Fibroblast of villous mesenchyme (primary cell): ENCODE measurements around a stretch of chr11.

DNA sequence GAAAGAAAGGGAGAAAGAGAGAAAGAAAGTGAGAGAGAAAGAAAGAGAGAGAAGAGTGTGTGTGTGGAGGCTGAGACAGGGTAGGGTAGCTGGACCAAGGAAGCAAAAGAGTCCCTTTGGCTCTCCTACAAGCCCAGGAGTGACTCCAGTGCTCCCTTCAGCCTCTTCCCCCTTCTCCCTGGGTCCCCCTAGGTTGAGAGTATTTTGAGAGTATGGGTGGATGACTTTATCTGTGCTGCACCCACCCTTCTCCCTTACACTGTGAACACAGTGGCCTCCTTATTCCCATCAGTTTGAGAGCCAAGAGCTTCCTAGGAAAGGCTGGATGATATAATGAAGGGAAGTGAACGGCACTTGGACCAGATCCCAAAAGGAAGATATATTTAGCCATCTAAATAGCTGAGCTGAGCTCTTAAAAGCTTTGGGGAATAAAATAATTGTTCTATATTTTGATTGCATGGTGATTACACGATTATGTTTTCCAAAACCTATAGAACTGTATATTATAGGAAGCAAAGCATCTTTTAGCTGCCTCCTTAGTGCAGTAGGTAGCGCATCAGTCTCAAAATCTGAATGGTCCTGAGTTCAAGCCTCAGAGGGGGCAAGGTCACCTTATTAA is 9.7 kb upstream of the DENND5A start:
- CAGE, long polyA plus RNA: no peak

- CAGE, long polyA plus RNA: no peak
Measured at GRCh38 chr11:9757952-9758248, 94.0 kb downstream of the SWAP70 start.

DNA sequence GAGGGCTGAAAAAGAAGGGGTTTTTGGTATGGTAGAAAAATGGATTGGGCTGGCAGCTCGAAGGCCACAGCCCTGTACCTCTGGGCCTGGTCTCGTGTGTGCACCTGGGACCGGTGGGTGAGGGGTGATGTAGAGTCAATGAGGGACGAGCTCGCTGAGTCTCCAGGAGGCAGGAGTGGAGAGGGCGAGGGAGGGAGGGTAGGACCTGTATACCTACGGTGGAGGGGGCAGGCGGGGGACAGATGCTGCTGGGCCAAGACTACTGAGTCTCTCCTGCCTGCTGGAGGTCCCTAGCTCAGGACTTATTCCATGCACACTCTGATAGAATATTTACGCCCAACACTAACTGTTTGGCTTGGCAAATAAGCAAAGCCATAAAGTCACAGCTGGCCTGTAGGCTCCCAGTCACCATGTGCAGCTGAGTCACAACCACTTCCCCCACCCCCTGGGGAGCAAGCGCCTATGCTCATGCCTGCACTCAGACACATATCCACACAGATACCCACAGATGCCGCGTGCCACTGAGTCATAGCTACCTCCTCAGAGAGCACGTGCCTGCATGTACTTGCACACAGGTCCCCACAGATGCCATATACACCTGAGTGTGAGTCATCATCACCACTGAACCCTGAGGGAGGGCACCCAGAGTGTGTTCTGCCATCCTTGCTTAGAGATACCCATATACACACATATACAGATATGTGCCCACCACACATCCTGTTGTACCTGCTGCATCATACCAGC is 95.6 kb downstream of the SWAP70 start:
- CAGE, long polyA plus RNA: no peak

- CAGE, long polyA plus RNA: no peak
Measured at GRCh38 chr11:9852377-9853053, 188.6 kb downstream of the SWAP70 start.

DNA sequence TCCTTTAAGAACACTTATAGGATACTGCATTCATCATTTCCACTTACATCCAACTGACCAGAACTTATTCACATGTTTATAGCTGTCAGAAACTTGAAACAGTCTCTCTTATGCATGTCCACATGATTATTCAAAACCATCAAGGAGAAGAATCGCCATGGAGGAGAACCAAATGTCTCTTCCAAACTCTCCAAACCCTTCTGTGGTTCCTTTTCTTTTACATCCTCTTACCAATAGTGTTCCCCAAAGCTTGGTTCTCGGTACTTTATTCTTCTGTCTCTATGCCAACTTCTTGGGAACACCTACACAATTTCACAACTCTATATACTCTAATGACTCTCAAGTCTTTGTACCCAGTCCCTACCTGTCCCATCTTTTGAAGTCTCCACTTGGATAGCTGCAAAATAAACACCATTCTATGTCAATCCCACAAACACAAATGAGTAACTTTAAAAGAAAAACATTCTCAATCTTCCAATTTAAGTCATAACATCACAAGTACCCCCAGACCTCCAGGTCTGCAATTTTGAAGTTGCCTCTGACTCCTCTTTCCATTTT is 12.6 kb downstream of the SBF2 start:
- CAGE, long polyA plus RNA: no peak

- CAGE, long polyA plus RNA: no peak
Measured at GRCh38 chr11:10282392-10283363, 11.3 kb downstream of the SBF2 start.

DNA sequence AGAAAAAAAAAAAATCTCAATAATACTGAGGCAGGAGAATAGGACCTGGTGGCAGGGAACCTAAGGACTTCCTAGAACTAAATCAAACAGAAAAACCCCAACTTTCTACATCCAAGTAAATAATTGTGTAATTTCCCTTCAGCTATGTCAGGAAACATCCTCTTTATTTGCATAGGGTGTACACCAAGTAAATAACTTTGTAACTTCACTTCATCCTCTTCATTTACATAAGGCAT is 8.7 kb downstream of the SBF2 start:
- CAGE, long polyA plus RNA: no peak

- CAGE, long polyA plus RNA: no peak
Measured at GRCh38 chr11:10303105-10303668, 1.7 kb upstream of the ADM start.

DNA sequence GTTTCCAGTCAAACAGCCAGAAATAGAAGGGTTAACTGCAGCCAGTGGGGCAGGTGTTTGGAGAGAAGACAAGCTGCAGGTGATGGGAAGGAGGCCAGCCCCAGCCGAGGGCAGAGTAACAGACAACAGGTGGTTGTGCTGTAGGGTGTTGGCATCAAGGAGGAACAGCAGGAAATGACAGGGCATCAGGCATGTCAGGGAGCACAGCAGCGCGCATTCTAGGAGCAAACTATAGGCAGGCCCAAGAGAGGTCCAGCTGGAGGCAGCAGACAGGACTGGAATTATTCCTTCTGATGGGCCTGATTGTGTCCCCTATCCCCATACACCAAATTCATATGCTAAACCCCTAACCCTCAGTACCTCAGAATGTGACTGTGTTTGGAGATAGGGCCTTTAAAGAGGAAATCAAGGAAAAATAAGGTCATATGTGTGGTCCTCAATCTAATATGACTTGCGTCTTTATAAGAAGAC is 13.6 kb downstream of the ADM start:
- CAGE, long polyA plus RNA: no peak

DNA sequence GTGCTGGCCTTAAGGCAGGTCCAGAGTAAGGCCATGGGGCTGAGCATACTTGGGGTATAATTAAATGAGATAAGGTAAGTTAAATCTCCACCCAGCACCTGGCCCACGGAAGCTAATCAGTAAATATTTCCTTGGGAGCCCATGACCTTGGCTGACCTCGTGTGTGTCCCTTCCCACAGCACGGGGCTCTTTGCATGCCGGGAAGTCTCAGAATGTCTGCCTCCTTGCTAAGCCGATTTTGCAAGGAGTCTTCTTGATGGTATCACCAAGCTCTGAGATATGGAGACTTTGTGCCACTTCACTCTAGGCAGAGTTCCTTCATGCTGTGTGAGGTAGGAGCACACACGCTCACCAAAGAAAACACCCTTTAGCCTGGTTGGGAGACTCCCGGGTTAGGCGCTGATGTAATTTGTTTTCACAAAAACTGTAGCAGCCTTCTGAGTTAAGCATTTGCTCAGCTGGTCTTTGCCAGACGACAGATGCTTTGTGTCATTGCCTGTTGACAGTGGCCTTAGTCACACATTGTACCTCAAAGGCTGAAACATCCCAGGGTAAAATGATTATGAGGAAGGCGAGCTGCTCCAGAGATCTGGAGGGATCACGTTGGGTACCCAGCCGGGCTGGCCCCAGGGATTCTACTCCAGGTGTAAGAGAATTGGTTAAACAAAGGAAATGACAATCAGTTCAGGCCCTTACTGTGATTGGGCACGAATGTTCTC is 46.7 kb downstream of the ADM start:
- CAGE, long polyA plus RNA: no peak

DNA sequence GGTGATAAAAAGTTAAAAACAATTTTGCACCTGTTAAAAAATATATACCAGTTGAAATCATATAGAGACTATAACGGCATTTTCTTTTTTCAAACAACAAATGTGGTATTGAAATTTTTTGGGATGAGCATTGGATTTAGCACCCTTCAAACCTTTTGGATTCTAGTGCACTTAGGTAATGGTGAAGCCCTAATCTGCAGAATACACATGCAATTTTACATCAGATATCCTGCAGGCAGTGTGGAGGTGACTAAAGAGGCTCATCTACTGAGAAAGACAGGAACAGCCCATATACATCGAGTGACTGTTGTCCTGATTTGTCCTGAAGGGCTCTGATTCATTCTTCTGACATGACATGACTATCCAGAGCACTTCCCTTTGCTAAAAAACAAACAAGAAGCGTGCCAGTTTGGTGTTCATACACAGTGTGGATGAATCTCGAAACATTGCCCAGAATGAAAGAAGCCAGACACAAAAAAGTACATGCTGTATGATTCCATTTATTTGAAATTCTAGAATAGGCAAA is 48.1 kb upstream of the AMPD3 start:
- CAGE, long polyA plus RNA: no peak

DNA sequence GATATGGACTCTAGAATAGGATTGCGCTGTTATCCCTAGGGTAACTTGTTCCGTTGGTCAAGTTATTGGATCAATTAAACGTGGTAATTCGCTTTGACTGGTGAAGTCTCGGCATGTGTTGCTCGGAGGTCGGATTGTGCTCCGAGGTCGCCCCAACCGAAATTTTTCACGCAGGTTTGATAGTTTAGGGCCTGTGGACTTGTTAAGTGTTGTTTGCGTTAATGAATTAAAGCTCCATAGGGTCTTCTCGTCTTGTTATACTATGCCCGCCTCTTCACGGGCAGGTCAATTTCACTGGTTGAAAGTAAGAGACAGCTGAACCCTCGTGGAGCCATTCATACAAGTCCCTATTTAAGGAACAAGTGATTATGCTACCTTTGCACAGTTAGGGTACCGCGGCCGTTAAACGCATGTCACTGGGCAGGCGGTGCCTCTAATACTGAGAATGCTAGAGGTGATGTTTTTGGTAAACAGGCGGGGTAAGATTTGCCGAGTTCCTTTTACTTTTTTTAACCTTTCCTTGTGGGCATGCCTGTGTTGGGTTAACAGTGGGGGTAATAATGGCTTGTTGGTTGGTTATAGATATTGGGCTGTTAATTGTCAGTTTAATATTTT is 33.0 kb downstream of the RNF141 start:
- CAGE, long polyA plus RNA: no peak

- CAGE, long polyA plus RNA: no peak
Measured at GRCh38 chr11:10564678-10565224, 3.7 kb downstream of the LYVE1 start.

DNA sequence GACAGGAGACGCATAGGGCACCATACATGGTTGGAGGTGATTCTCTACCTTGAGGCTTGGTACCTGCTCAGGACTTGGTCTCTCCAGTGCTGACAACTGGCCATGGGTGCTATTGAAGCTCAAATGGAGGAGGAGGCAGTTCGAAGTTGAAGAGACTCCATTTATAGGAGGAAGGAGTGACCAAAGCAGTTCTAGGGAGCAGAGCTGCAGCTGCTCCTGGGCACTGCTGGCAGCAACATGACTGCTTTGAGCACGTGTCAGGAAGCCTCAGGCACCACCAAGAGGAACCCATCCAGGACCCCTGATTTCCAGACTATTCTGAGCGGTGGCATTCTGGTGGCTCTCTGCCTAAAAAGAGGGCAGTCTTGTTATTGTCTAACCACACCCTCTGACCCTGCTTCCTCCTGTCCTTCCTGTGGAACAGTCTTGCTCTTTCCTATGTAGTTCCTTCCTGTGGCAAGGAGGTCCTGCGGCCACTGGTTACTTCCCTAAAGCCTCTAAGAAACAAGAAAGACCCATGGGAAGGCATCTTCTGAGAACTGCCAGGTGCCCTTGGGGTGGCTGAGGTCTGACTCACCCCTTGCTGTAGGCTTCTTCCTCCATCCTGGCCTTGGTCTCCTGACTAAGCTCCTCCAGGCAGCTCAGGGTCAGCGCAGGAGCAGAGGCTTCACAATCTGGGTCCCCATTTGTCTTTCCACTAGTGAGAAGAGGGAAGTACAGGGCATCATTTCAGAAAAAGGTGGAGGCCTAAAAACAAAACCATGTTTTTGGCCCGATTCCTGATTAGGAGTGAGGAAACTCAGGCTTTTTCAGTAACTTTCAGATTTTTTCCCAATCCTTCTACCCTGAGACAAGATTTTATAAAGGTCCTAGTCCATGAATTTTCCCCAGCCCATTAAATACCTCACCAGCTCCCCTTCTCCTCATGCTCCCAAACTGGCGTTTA is 13.1 kb upstream of the LYVE1 start:
- CAGE, long polyA plus RNA: no peak

- CAGE, long polyA plus RNA: no peak
Measured at GRCh38 chr11:10604091-10604867, 35.8 kb upstream of the LYVE1 start.

DNA sequence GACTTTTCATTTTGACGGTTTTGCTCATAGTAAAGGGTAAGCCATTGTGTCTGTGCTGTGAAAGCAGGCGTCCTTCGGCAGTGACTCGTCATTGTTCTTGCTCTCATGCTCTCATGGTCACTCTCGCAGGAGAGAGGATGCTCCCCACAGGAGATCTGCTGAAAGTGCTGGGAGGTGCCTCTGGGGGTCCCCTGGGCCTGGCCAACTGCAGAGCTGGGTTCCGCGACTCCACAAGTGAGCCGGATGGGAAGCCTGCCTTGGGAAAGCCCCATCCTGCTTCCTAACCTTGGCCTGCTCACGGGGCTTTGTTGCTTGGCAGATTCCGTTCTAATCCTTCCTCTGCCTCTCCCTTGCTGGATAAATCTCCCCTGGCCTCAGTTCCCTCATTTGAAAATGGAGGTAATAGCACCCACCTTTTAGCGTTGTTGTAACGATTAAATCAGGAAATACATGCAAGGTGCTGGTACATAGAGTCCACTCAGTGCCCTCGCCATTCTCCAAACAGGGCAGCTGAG is 35.5 kb downstream of the IRAG1 start:
- CAGE, long polyA plus RNA: no peak

GRCh38 chr11:10658612-10659382 is 34.8 kb downstream of the IRAG1 start:
- CAGE, long polyA plus RNA: no peak

GRCh38 chr11:10801262-10802635 is 7.0 kb downstream of the EIF4G2 start:
- CAGE, long polyA plus RNA: no peak

DNA sequence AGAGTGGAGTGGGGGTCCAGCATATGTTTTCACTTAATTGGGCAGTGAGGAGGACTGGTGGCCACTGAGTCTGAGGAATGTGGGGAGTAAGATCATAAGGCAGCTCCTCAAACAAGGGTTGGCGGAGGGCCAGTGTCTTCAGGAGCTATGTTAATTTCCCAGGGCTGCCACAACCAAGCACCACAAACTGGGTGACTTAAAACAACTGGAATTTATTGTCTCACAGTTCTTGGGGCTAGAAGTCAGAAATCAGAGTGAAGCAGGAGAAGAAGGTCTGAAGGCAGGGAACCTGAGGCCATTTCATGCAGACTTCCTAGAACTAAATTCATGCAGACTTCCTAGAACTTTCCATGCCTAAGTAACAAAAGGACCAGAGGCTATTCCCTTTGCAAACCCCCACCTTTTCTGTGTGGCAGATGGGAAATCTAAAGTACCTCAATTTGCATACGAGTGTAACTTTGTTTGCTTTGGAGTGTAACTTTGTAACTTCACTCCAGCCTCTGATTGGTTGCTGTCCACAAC is 50.4 kb upstream of the ZBED5 start:
- CAGE, long polyA plus RNA: no peak

DNA sequence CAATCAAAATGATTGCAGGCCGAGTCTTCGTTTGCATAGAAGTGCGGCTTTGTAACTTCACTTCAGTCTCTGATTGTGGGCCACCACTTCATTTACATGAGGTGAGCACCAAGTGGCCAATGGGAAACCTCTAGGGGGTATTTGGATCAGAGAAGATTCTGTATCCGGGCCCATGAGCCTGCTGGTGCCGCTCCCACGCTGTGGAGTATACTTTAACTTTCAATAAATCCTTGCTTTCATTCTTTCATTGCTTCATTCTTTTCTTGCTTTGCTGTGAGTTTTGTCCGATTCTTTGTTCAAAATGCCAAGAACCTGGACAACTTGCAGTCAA is 50.9 kb upstream of the ZBED5 start:
- CAGE, long polyA plus RNA: no peak